Vein endothelial cell (primary cell): Measurements from ENCODE around the genes MRPL21 and MYEOV.

- CAGE, long polyA plus RNA = no peak
These were observed 720 bp downstream of the LRP5 start for GRCh38 chr11:68312980-68313642.

GRCh38 chr11:68365195-68365921, 53.0 kb downstream of the LRP5 start:
- CAGE, long polyA plus RNA = no peak

DNA sequence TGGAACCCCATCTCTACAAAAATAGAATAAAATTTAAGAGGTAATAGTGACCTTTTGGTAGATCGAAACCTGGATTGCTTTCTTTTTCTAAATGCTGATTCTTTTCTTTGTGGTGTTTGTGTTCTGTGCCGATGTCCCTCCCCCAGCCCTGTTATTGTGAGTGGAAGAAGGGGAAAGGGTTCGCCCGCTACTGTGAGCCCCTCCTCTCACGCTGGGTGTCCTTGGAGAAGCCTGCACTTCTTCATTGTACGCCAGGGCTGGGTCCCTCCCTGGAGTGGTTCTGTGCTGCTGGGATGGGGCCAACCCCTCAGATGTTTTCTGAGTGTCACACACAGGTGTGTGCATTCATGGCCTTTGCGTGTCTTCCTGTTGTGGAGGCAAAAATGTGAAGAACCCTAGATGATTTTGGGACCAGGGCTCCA, 59.7 kb upstream of the PPP6R3 start:
- CAGE, long polyA plus RNA = no peak

- CAGE, long polyA plus RNA = no peak
These were observed 457 bp upstream of the PPP6R3 start for GRCh38 chr11:68459935-68460654.

DNA sequence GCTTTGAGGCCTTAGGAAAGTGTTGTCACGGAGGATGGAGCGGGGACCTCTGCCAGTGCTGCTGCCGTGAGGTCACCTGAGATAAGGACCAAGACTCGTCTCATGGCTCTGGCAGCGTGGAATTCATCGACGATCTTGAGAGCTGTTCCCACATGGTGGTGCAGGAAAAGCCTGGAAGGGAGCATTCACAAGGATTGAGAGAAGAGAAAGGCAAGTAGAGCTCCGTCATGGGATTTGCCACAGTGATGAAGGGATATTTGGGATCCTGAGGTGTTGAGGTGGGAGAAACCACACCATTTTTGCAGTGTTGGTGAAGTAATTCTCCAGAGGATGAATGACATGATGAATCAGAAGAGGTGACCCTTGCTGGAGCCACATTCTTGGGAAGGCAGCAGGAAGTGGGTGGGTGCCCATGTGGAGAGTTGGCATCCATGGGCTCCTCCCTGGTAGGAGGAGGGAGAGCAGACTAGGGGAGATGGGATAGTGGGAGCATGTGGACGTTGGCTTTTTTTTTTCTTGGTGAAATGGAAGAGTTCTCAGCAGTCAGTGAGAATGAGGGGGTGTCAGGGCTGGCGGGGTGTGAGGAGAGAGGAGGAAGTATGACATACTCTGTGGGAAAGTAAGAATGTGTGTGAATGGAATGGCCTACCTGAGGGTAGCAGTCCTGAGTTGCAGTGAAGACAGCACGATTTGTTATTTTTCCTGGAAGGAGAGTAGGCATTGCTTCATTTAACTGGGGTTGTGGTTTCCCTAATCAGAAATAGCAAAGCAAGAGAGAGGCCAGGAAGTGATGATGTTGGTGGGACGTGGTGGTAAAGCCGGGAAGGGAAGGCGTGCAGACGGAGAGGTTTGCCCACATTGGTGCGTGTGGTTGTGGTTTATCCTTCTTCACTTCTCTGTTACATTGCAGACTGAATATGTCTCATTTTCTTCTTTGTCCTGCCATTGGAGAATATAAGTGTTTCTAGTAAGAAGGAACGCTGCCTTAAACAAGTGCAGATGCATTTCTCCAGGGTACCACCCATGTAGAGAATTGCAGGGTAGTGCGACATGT, 11.2 kb downstream of the PPP6R3 start:
- CAGE, long polyA plus RNA = no peak

DNA sequence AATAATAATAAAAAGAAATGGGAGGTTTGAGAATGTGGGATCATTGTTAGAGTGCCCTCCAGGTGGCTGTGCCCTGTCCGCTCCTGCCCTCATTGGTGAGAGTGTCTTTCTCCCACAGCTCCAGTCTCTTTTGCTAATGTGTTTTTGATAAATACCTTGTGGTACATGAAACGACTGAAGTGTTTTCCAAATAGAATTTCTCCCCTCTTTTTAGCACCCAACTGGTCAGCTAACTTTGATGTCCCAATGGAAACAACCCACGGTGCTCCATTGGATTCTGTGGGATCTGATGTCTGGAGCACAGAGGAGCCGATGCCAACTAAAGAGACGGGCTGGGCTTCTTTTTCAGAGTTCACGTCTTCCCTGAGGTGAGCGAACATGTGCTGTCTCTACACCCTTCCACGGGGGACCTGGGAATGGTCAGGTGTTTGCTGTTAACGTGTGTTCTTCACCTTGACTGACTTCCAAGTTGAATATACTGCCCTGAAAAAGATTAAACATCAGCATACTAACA, 84.2 kb upstream of the GAL start:
- CAGE, long polyA plus RNA = no peak

- CAGE, long polyA plus RNA = no peak
These were observed 23.8 kb upstream of the GAL start for GRCh38 chr11:68660497-68660952.

DNA sequence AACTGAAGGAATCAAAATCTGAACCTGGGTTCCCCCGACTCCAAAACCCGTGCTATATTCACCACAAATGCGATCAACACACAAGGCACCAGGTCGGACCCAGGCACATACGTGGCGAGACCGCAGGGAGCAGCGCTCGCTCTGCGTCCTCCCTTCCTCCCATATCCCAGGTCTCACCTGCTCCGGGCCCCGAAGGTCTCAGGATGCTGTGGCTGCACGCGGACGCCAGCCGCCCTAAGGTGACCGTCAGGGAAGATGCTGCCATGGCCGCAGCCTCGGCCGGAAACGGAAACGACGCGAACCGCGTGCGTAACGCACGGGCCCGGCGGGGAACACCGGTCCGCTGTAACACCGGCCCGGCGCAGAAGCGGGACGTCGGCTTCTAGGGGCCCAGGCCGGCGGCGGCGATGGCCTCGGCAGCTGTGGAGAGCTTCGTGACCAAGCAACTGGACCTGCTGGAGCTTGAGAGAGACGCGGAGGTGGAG, at the start of gene MRPL21:
MRPL21 (minus strand) TSS at position 287 of the 485 bp plus-strand sequence.
- CAGE, long polyA plus RNA = start-site peak on the minus strand centred at position 270 of the sequence, 23 bp wide, 274 and 247 reads in 2 replicates

GRCh38 chr11:68914771-68915106, 11.0 kb downstream of the IGHMBP2 start:
- CAGE, long polyA plus RNA = no peak

DNA sequence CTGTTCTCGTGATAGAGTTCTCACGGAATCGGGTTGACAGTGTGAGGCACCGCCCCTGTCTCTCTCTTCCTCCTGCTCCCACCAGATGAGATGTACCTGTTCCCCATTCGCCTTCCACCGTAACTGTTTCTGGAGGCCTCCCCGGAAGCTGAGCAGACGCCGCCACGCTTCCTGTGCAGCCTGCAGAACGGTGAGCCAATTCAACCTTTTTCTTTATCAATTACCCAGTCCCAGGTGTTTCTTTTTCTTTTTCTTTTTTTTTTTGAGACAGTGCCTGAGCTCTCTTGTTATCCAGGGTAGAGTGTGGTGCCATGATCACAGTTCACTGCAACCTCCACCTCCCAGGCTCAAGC, 17.9 kb downstream of the MRGPRD start:
- CAGE, long polyA plus RNA = no peak

DNA sequence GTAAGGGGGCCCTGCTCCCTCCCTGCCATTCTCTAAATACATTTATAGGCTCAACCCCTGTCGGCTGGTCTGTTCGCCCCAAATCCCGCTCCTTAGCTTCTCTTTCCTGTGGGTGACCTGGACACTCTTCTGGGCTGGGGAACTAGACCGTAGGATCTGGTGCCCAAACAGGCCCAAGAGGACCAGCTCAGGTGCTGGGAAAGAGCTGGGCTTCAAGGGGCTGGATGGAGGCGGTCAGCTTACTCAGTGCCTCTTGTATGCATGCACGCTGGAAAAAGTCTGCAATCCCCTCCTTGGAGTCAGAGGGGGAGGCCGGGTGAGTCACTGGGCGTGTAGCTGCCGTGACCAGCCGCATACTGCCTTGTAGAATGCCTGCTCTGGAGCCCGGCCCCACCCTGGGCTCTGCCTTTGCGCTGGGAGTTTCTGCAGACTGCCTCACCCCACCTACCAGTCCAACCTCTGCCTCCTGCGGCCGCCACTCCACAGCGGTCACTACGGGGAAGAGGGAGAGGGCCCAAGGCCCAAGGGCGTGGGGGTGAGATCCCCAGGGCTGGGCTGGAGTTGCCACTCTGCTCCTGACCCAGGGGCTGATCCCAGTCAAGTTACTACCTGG, 4.3 kb downstream of the MRGPRF start:
- CAGE, long polyA plus RNA = no peak

- CAGE, long polyA plus RNA = no peak
These were observed 2.9 kb downstream of the MRGPRF start for GRCh38 chr11:69010014-69010768.

DNA sequence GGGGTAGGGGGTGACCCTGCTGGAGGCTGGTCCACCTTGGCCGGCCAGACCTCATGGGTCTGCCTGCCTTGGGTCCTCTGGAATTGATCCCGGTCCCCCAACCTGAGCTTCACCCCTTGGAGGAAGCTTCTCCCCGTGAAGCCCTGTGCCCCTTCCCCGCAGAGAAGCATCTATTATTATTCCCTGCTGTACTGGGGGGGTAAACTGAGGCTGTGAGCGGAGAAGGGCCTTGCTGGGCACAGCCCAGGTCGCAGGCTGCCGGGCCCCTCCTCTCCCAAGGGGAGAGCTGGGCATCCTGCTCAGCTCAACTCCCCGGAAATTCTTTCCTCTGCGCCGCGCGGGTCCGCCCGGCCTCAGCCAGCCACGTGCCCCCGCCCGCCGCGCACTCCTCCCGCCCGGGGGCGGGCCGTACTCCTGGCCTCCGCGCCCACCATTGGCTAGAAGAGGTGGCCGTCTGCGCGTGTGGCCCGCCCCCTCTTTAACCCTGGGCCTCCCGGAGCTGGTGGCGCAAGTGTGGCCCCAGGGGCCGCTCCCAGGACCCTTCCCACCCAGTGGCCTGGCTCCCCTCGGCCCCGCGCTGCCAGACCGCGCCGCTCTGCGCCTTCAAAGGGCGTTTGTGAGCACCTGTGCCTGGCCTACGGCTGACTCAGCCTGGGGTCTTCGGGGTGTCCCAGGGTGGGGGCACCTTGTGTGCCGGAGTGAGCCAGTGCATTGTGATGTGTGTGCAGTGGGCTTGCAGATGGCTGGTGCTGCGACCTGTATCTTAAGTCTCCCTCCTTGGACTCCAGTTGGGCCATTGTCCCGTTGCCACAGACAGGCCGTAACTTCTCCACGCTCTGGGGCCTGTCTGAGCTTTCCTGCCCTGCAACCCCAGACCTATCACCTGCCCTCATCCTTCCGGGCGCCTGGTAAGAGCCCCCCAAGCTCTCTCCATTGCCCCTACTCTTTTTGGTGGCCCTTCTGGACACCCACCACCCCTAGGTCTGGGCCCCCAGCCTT, 2.0 kb downstream of the MRGPRF start:
- CAGE, long polyA plus RNA = no peak

DNA sequence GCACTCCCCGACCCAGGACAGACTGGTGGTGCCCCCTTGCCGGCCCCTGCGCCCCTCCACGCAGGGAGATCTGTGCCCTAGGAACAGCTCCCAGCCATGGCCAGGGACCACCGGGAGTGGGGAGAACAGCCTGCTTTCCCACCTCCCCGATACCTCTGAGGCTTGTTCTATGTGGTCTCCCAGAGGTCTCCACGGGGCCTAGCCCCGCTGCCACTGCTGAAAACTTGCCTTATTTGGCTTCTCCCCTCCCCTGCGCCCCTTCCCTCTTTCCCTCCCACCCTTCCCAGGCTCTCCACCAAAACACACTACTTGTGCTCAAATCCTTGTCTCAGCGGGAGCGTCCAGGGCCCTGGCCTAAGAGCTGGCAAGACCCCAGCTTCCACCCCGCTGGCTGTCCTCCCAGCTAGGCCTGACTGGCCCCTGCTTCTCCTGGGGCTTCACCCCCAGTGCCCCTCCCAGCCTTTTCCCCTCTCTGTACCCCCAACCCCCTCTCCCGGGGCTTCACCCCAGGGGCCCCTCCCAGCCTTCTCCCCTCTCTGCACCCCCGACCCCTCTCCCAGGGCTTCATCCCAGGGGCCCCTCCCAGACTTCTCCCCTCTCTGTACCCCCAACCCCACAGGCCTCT, 13.3 kb upstream of the TPCN2 start:
- CAGE, long polyA plus RNA = no peak

- CAGE, long polyA plus RNA = no peak
These were observed 2.1 kb downstream of the TPCN2 start for GRCh38 chr11:69050641-69051493.

- CAGE, long polyA plus RNA = no peak
These were observed 40.4 kb downstream of the TPCN2 start for GRCh38 chr11:69088661-69089968.

DNA sequence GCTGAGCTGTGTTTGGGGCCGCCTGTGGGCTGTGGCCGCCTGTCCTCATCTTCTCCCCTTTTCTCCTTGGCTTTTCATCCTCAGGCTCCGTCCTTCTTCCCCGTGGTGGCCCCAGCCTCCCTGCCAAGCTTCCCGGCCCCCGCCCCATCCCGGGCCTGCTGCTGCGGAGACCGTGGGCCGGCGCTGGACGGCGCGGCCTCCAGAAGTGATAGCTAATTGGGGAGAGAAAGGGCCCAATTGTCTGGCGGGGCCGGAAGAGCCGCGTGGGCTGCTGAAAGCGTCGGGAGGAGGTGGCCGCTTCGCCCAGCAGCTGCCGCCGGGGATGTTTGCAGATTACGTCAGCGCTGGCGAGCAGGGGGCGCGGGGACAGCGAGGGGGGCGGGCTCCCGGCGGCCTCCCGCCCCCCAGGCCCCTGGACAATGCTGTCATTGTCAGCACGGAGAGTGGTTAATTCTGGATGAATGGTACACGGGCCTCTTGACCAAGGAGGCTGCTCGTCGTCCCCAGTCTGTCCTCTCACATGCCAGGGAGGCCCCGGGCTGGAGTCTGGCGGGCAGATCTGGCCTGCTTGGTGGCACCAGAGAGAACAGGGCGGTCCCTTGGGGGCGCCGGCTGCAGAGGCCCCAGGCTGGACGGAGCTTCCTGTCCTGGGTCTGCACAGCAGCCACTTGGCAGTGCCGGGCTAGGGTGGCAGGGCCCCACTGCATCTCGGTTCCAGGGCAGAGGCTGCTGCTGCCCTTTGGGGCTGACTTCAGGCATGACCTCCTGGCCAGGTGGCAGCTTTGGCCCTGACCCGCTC, 1.6 kb downstream of the SMIM38 start:
- CAGE, long polyA plus RNA = no peak

DNA sequence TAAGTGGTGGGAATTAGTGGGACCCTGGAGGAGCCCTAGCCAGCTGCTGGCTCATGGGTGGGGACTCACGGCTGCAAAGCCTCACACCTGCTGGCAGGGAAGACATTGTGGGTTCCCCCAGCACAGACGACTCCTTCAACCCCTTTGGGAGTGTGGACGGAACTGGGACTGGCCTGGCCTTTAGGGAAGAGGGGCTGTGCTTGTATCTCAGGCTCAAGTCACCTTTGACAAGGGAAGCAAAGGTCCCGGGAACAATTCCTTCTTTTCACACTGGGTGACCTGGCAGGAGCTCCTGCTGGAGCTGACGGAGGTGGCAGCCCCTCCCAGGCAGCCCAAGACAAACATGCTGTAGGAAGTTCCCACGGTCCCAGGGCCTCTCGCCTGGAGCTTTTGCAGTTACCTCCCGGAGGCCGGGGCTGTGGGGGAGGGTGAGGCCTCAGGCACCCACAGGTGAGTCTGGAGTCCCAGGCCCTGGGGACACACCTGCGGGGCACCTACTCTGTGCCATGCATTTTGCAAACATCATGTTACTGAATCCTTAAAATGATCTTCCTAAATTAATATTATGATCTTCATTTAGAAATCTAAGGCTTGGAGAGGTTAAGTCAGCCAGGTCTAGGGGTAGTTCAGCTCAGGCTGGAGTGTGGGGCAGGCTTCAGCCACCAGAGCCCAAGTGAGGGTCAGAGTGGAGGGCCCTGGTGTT, 15.9 kb upstream of the MYEOV start:
- CAGE, long polyA plus RNA = no peak

DNA sequence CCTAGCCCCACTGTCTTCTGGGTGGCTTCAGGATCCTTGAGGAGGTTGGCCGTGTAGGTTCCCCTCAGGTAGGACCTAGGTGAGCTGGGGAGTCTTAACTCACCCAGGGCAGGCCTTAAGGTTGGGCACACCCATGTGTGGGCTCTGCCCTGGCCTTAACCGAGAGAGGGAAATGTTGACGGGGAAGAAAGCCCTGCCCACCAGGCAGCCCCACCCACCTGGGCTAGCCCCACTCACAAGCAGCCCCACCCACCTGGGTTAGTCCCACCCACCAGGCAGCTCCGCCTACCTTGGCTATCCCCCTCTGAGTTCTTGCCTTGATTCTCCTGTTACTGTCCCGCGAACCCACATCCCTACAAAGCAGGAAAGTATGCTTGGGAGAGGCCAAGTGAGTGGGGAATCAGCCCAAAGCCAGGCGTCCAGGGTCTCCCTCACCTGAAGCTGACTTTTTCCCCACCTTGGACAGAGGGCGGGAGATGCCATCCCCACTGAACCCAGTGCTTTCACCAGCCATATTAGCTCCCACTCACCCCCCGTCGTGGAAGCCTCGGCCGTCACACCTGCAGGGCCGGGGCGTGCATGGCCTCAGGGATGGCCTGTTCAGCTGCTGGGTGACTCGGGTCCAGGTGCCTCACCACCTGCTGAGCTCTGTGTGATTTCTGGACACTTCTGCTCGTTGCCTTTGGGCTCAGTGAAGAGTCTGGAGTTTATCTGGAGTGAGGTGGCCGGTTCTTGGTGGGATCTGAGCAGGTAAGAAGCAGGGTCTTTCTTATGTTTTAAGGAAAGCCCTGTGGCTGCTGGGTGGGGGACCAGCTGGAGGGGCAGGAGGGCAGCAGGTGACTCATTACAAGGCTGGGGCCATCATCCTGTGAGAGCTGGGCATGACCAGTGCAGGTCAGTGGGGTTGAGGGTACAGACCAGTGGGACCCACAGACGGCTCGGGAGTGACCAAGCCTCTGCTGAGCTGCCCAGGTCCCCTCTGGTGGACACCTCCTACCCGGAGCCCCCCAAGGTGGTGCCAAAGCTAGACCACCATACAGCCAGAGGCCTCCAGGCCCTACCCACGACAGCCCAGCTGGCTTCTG, at the start of gene MYEOV:
MYEOV (plus strand) TSS at position 329 of the 1,085 bp plus-strand sequence.
- CAGE, long polyA plus RNA = no peak

DNA sequence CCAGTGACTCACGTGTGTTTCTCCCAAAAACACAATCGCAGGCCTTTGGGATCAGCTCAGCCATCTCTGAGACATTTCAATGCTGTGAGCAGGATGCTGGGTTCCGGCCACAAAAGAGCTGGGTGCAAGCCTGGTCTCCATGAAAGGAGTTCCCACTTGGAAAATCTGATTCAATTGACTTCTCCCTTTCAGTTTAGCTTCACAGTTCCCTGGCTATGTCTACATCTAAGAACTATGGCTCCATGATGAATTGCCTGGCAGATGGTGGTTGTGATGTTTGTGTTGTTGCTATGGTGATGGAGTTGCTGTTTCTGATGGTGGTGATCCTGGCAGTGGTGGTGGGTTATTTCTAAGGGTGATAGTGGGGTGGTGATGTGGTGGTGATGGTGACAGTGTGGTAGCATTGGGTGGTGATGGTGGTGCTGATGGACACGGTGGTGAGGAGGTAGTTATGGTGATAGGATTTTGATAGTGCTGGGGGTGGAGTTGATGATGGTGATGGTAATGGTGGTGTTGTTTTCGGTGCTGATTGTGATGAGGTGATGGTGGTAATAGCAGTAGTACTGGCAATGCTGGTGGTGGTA, 28.1 kb downstream of the MYEOV start:
- CAGE, long polyA plus RNA = no peak